Bronchus (tissue), 1 donor: ENCODE measurements around a stretch of chr19.

DNA sequence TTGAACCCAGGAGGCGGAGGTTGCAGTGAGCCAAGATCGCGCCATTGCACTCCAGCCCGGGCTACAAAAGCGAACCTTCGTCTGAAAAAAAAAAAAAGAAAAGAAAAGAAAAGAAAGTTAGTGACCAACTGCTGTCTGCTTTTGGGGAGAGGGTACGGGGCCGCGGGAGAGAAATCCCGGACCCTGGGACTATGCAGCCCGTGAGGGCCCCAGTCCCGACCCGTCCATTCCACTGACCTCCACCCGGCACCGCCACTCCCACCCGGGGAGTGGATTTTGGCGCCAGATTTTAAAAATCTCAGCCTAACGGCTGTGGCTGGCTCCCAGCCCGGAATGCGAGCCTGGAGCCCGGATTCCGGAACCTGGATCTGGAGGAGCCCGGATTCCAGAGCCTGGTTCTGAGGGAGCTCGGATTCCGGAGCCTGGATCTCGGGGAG is 6.0 kb upstream of the LMNB2 start:
- PRO-cap = unidirectional peak, minus-strand start at position 271 of the sequence

DNA sequence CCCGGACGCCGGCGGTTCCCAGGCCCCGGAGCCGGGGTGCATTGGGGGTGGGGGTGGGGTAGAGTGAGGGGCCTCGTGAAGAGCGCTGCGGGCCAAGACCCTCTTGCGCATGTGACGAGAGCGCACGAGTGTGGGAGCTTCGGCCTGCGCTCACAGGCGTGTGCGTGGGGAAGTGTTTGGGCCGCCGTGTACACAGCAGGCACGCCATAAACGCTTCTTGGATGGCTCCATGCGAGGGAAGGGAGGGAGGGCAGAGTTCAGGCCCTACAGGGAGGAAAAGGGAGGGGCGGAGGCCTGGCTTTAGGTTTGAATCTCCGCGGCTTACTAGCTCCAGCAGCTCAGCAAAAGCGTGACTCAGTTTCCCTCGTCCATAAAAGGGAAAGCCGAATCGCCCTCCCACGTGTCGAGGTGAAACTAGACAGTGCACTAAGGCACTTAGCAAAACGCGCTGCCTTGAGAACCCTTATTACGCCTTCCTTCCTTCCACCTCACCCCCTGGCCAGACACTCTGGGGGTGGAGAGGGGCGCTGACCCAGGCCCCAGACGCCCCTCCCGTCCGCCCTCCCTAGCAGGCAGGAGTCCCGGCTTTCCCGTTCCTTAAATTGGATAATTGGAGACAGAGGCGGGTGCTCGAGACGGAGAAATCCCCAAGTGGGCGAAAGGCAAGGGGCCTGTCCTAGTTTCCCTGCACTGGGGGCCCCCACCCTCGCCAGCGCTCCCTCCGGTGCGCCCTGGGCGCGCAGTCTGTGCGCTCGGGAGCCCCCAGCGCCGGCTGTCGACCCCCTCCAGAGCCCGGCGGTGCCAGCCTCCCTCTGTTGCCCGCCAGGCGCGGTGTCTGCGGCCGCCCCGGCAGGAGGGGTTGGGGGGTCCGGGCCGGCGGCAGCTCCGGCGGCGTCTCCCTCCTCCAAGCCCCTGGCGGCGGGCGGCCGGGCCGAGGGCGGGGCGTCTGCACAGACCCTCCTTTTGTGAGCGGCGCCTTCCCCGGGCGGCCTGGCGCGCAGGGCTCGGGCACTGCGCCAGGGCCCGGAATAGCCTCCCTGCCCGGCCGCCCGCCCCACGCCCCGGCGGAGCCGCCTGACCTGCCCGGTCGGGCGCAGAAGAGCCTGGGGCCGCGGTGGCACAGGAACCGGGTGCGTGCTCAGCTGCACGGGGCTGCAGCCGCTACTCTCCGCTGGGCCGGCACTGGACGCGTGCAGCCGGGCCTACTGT is 12.8 kb downstream of the GADD45B start:
- PRO-cap = no peak

GRCh38 chr19:2503445-2504417 is 27.8 kb downstream of the GADD45B start:
- PRO-cap = bidirectional peak, plus-strand start at chr19:2504016, minus-strand start at chr19:2503855

DNA sequence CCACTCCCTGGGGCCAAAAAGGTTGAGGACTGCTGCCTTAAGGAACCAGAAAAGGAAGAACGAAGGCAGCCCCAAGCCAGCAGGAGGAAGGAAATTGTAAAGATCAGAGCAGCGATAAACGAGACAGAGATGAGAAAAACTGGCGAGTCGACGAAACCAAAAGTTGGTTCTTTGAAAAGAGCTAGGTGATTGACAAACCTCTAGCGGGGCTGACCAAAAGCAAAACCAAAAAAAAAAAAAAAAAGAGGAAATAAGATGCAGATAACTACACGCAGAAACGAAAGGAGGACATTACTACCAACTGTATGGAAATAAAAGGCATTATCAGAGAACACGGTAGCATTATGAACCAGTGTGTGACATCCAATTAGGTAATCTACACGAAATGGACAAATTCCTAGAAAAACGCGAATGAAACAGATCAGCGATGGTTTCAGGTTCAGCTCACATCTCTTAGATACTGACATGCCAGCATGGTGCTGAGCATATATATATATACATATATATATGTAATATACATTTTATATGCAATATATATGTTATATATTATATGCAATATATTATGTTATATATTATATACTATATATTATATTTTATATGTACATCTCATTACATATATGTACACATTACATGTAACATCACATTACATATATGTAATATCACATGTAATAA is 77.1 kb downstream of the GADD45B start:
- PRO-cap = no peak

DNA sequence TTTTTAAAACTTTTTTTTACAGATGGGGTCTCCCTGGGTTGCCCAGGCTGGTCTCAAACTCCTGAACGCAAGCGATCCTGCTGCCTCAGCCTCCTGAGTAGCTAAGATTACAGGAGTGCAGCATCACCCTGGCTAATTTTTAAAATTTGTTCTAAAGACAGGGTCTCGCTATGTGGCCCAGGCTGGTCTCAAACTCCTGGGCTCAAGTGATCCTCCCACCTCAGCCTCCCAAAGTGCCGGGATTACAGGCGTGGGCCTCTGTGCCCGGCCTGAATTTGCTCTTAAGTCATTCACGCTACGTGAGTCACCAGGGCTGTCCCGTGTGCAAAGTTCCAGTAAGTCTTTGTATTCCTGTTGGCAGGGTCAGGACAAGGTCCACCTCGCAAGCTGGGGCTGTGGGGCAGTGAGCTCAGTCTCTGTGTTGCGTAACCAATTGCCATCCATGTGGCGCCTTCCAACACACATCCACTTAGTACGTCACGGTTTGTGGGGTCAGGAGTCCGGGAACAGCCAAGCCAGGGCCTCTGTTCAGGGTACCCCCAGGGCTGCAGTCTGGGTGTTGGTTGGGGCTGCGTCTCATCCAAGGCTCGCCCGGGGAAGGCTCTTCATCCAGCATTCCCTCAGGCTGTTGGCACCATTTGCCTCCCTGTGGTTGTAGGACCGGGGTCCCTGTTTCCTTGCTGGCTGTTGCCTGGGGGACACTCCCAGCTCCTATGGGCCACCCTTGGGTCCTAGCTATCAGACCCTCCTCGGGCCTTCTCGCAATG is 101.0 kb downstream of the GADD45B start:
- PRO-cap = unidirectional peak, plus-strand start at position 472 of the sequence

DNA sequence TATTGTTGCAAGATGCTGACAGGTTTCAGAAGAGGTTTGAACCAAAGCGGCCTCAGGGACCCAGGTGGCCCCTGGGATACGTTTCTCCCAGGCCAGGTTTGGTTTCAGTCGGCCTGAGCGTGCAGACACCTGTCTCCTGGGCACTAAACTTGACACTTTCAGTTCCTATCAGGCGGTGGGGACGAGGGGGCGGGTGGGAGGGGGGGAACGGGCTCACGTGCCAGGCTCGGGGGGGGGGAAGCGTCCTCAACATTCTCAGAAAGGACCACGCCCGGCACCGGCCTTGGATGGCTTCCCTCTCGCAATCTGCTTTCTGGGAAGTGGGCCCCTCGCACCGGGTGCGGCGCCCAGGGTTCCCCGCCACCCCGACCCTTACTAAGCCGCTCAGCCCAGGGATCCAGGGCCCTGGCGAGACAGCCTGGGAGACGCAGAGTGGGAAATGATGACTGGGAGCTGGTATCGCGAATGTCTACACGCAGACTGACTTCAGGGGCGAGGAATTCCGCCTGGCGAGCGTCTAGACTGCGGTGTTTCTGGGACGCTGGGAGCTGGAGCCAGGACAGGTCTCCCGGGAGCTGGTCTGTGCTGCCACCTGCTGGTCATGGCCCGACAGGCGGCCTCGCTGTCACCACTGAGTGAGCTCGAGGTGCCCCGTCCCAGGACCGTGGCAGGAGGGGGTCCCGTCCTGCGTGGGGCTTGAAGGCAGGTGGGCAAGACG is 91.6 kb downstream of the GNG7 start:
- PRO-cap = unidirectional peak, minus-strand start at position 482 of the sequence; unidirectional peak, minus-strand start at position 535 of the sequence

GRCh38 chr19:3028230-3028834 is 748 bp downstream of the TLE2 start:
- PRO-cap = bidirectional peak, plus-strand start at chr19:3028369, minus-strand start at chr19:3028373; bidirectional peak, plus-strand start at chr19:3028738, minus-strand start at chr19:3028564

GRCh38 chr19:3041702-3042613 is 12.9 kb upstream of the TLE2 start:
- PRO-cap = no peak

DNA sequence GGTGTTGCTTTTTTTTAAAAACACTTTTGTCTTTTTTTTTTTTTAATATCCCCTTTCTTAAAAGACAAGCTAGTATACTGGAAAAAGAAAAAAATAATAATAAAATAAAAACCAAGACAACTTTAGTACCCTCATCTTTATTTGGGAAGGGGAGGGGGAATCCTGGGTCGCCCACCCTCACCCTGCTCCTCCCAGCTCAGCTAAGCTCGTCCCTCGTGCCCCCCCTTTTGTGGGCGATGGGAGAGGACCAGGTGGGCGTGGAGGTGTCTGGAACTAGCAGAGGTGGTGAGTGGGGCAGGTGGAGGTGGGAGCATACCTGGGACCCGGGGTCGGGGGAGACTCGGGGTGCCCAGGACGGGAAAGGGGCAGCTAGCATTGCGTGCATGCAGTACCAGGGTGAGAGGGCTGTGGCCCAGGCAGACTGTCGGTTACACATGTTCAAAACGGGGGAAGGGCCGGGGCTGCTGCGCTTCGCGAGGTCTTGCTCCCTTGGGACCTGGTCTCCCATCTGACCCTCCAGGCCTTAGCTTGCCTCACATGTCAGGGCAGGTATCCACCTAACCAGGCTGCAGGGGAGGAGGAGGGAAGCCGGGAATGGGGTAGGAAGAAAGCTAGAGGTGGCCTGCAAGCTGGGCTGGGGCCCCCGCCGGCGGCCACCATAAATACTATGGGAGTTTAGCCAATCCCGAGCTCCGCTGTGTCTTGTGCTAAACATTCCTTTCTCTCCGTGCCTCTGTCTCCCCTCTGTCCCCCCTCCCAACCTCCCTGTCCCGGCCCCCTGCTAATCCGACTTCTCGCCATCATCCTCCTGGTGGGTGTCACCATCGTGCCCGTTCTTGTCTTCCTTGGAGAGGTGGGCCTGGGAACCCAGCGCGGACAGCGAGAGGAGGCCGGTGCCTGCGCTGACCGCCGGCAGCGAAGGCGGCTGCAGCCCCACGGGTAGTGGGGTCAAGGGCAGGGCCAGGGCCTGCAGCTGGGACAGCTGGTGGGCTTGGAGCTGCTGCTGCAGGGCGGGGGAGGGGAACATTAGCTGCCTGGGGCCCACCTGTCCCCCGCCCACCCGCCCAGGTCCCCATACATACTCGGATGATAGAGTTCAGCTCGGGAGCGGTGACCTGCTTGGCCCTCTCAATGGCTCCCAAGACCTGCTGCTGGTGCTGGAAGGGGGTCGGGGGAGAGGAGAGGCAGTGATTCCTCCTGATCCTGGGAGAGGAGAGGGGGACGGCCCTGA is 8.8 kb downstream of the TLE5 start:
- PRO-cap = no peak

- PRO-cap = no peak
Measured at GRCh38 chr19:3095458-3096463, 1.6 kb downstream of the GNA11 start.

GRCh38 chr19:3098034-3098396 is 3.9 kb downstream of the GNA11 start:
- PRO-cap = no peak

DNA sequence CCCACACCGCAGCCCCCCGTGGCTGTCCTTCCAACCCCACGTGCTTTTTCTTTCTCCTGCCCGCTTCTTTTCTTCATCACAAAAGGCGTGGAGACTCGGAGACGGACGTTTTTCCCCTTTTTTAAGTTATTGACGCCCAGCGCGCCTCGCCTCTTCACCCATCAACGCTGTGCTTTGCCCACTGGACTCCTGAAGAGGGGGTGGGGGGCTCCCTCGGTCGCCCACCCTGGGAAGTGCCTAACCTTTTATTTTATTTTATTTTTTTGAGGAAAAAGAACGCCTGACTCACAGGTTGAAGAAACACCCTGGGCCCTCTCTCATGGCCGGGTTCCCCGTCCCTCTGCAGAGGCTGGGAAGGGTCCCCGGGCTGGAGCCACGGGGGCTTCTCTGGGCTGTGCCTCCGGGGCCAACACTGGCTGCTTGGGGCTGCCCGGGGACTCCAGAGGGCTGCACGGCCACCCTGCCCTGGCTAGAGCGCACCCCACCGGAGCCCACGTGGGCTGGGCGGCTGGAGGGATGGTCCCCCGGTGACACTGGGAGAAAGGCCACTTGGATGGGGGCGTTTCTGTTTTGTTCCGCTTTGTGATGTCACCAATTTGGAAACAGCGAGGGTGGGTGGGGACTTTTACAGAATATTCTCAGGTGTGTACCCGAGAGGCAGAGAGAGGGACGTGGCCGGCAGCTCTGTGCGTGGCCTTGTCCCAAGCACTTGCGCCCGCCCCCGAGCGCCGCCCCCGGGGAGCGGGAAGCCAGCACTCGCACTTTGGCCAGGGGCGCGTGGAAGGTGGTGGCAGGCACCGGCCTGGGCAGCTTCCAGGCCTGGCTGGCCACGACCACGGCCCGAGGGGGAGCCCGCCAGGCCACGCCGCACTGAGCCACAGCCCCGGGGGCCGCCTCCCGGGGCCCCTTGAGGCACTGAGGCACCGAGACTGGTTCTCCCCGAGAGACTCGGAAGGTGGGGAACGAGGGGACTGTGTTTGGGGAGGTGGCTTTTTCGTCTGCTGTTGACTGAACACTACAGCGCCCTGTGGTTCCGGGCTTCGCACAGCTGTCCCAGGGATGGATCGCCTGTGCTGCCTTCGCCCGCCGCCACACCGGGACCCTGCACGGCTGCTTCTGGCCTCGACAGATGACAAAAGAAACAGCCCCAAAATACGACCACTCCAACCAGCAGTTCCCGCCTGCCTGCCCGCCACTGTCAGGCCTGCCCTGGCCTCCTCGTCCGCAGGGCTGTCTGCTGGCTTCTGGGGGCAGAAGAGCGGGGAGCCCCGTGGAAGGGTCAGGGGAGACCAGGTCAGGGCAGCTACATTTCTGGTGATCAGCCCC is 13.8 kb upstream of the GNA15 start:
- PRO-cap = no peak

DNA sequence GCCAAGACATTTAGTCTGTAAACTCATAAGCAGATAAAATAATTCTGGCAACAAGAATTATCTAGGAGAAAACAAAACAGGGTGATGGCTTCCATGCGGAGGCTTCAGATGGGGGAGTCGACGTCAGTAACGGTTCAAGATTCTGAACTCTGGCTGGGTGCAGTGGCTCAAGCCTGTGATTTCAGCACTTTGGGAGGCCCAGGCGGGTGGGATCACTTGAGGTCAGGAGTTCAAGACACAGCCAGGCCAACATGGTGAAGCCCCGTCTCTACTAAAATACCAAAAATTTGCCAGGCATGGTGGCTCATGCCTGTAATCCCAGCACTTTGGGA is 1.3 kb downstream of the GNA15 start:
- PRO-cap = no peak

- PRO-cap = bidirectional peak, plus-strand start at chr19:3177366, minus-strand start at chr19:3177296
Measured at GRCh38 chr19:3177142-3177580, 1.4 kb upstream of the S1PR4 start.

DNA sequence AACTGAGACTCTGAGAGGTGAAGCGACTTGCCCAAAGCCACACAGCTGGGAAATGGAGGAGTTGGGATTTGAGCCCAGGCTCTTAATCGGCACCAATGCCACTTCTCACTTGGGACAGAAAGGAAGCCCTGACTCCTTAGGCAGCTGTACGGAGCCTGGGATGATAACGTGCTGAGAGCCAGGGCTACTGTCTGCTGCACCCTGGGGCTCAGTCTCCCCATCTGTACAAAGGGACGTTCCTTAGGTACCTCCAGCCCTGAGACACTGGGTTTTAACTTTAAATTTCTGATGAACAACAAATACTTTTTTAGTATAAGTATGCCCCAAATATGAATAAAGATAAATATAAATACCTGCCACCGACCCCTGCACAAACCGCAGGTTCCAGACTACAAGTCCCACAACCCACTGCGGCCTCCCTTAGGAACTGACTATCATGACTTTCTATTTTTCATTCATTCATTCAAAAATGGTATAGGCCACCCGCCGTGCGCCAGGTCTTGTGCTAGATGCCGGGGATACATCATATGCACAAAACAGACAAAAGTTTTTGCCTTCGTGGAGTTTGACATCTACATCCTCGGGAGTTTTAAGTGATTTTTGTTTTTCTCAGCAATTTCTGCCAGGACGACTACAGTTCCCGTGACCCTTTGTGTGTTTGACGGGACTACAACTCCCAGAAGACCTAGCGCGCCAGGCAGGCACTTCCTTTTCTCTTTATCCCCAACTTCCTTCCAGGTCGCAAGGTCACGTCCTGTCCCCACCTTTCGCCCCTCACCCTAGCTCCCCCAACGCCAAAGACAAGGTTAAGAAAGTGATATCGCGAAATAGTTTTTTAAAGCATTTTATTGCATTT is 644 bp upstream of the NCLN start:
- PRO-cap = unidirectional peak, plus-strand start at position 732 of the sequence

GRCh38 chr19:3336543-3337603 is 29.5 kb upstream of the NFIC start:
- PRO-cap = bidirectional peak, plus-strand start at chr19:3336965, minus-strand start at chr19:3336858

DNA sequence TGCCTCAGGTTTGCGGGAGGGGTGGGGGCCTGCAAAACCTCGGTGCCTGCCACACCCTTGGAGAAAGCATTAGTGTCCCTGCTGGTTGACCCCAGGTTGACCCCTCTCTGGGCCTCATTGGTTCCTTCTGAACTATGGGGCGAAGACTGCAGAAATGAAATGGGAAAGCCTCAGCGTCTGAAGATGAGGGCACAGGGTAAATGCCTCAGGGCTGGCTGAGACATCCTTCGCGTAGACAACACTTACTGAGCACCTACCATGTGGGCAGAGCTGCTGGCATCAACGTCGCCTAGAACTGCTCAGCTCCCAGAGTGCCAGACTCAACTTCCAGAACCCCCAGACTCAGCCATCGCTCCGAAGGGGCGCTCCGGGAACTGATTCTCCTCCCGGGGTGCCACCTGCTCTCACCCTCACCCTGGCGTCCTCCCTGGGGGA is 8.5 kb upstream of the NFIC start:
- PRO-cap = no peak

GRCh38 chr19:3370114-3371064 is 4.0 kb downstream of the NFIC start:
- PRO-cap = no peak

DNA sequence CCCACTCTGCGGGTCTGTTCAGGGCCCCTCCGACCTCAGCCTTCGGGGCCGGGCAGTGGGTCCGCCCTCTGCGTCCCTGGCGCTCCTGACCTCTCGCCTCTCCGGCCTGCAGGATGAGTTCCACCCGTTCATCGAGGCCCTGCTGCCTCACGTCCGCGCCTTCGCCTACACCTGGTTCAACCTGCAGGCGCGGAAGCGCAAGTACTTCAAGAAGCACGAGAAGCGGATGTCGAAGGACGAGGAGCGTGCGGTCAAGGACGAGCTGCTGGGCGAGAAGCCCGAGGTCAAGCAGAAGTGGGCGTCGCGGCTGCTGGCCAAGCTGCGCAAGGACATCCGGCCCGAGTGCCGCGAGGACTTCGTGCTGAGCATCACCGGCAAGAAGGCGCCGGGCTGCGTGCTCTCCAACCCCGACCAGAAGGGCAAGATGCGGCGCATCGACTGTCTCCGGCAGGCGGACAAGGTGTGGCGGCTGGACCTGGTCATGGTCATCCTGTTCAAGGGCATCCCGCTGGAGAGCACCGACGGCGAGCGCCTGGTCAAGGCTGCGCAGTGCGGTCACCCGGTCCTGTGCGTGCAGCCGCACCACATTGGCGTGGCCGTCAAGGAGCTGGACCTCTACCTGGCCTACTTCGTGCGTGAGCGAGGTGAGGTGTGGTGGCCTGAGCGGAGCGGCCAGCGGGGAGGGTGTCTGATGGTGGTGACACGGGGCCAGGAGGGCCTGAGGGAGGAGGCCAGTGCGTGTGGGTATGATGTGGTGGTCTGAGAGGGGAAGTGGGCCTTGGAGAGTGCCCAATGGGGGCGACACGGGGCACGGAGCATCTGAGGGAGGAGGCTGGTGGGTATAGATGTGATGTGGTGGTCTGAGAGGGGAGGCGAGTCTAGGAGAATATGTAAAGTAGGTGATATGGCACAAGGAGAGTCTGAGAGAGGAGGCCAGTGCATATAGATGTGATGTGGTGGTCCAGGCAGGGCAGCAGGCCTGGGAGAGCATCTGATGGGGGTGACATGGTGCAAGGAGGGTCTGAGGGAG is 15.5 kb downstream of the NFIC start:
- PRO-cap = no peak

DNA sequence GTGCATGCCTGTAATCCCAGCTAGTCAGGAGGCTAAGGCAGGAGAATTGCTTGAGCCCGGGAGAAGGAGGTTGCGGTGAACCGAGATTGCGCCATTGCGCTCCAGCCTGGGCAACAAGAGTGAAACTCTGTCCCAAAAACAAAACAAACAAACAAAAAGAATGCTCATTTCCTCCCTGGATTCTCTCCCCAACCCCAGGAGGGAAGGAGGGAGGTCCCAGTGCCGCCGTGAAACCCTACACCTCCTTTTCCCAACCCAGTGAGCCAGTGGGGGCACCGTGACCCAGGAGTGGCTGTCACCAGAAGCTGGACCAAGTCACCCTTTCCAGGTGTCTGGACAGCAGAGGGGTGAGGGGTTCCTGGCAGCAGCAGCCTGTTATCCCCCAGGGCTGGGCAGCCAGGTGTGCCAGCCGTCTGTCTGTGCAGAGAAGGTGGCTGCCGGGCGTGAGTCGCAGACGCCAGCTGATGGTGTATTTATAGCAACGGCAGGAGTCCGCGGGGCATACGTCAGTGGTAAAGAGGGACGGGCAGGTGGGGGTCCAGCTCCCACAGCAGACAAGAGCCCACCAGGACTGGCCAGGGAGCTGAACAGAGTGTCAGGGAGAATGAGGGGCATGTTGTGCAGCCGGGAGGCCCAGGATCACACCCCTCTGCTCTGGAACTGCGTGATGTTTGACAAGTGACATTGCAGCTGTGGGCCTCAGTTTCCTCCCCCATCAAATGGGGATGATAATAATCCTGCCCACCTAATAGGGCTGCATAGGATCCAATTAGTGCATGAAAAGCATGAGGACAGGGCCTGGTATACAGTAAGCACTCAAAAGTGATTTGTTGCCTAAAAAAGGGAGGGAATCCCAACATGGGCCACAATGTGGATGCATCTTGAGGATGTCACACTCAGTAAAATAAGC is 23.7 kb downstream of the NFIC start:
- PRO-cap = no peak